NALM6 (cell line): ENCODE measurements around a stretch of chr7.

GRCh38 chr7:155730077-155730771 is 82.0 kb downstream of the SHH start:
- PRO-cap: no peak

DNA sequence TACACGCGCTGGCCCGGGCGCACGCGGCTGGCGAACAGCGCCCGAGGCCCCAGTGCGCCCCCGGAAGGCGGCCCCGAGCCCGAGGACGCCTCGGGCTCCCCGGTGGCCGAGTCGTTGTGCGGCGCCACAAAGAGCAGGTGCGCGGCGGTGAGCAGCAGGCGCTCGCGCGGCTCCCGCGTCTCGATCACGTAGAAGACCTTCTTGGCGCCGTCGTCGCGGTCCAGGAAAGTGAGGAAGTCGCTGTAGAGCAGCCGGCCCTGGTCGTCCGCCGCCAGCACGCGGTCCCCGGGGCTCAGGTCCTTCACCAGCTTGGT is 9.0 kb downstream of the SHH start:
- PRO-cap: no peak

DNA sequence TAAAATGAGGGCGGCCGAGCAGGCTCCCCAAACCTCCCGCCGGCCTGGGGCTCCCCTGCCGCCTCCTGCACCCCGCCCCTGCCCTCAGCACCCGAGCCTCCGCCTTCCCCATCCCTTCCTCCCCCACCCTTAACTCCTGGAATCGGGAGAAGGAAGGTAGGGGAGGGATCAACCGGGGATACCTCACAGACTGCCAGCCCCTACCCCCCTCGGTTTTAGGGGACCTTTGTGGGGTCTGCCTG is 3.0 kb downstream of the SHH start:
- PRO-cap: no peak

GRCh38 chr7:156055062-156055434 is 242.8 kb upstream of the SHH start:
- PRO-cap: no peak

- PRO-cap: no peak
These were observed 292.8 kb upstream of the RNF32 start for GRCh38 chr7:156347754-156348253.

GRCh38 chr7:156606248-156606573 is 34.4 kb upstream of the RNF32 start:
- PRO-cap: no peak

GRCh38 chr7:156639529-156640353 is 833 bp upstream of the RNF32 start:
- PRO-cap: no peak

- PRO-cap: no peak
These were observed 9.9 kb downstream of the MNX1 start for GRCh38 chr7:157000458-157000994.

DNA sequence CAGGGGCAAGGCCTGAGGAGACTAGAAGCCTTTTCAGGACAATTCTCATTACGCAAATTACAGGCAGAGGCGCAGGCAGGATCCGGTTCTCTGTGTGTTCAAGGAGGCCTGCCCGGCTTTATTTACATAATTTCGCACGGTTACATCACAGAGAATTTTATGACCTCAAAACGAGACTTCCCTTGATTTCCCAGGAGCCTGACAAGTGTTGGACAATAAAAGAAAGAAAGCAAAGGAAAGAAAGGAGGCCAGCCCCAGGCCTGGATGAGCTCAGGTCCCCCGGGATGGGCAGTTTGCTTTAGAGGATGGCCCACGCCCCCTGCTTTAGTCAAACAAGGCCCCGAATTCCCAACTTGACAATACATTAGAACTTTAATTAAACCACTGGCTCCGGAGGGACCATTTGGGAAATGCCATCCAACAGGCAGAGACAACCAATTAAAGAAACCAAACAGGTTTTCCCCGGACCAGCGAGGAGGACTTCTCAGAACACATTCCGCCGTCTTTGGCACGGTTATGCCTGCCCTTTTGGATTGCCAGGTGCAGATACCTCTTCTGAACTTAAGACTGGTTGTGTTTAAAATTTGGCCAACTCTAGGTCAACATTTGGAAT is 2.9 kb downstream of the MNX1 start:
- PRO-cap: no peak

- PRO-cap: no peak
These were observed 636 bp downstream of the MNX1 start for GRCh38 chr7:157009712-157010342.

GRCh38 chr7:157151490-157152419 is 13.0 kb downstream of the UBE3C start:
- PRO-cap: no peak

DNA sequence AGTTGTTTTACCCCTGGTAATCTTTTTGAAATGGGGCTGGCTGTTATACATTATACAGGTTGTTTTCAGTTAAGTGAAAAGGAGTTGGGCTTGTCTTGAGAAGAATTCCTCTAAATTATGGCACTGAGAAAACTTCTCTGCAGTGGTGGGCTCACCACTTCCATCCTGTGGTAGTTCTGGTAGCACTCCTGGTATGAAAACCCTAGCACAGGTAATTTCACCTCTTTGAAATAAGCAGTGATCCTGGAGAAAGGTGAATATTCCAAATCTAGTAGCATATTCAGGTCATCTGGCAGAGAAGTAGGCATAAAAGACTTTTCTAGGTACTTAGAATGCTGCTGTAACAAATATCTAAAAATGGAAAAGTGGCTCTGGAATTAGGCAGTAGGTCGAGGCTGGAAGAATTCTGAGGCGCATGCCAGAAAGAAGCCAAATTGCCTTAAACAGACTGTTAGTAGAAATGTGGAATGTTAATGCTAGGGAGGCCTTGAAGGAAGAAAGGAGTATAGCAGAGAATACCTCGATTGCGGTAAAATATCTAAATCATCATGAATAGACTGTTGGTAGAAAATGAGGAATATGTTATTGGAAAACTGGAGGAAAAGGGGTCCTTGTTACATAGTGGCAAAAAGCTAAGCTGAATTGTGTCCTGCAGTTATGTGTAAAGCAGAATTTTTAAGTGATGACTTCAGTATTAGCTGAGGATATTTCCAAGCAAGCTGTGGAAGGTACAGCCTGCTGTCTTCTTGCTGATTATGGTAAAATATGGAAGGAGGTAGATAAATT is 55.6 kb downstream of the UBE3C start:
- PRO-cap: no peak

GRCh38 chr7:157271568-157272611 is 64.9 kb upstream of the DNAJB6 start:
- PRO-cap: no peak

GRCh38 chr7:157354625-157355167 is 17.9 kb downstream of the DNAJB6 start:
- PRO-cap: no peak

GRCh38 chr7:157398300-157398802 is 61.5 kb downstream of the DNAJB6 start:
- PRO-cap: no peak

DNA sequence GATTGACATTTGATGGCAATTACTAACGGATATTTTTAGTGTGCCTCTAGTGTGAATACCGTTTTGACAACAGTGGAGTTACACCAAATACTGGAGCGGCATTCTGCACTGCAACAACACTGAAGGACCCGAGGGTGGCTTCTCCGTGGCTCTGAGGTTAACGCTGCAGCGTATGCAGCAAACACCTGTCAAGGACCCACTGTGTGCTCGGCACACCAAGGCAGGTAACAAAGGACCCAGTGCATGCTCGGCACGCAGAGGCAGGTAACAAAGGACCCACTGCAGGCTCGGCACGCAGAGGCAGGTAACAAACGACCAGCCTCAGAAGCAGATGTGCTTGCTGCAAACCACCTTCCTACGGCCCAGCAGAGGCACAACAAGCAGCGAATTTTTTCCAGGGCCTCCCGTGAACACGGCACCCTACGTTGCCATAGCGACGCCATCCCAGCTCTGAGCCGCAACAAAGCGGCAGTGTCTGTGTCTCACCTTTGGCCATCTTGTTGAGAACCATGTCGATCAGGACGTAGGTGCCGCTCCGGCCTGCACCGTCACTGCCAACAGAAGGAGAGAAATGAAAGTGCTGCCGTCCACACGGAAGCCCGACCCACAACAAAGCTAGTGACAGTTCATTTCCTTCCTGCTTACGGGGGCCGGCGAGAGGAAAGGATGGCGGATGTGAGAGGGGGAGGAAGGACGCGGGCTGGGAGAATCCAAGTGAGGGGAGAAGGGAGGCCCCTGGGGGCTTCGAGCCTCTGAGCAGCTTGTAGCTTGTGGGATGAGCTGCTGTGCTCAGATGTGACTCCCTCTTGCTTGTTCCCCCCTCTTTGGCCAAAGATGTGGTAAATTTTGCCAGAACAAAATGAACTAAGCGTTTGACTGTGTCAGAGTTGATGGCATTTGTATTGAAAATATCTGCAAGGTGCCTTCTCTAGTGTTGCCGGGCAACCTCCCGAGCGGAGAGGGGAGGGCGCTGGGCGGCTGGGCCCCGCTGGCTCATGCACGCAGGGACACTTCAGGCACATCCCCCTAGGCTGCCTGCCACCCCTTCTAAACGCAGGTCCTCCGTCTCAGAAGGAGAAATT is 232.0 kb downstream of the DNAJB6 start:
- PRO-cap: no peak

GRCh38 chr7:157589672-157590302 is 253.0 kb downstream of the DNAJB6 start:
- PRO-cap: no peak

GRCh38 chr7:157642029-157642253 is 305.1 kb downstream of the DNAJB6 start:
- PRO-cap: no peak

DNA sequence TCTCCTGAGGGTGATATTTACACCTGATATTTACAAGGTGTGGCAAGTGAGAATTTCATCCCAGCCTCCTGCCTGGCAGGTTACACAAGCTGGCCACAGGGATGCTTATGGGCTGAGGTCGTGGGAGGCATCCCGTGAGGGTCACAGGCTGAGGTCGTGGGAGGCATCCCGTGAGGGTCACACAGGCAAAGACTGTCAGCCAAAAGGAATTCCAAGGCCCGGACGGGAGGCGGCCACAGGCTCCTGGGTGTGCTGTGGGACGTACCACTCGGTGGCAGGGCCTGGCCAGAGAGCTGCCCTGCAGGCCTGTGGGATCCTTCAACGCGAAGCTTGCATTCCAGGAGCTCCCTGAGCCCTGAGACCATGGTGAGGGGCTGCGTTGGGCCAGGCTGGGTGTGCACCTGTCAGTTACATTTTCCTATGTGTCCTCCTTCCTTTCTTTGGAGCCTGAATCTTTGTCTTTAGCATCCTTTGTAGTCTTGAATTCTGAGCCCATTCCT is 460.6 kb downstream of the DNAJB6 start:
- PRO-cap: no peak

DNA sequence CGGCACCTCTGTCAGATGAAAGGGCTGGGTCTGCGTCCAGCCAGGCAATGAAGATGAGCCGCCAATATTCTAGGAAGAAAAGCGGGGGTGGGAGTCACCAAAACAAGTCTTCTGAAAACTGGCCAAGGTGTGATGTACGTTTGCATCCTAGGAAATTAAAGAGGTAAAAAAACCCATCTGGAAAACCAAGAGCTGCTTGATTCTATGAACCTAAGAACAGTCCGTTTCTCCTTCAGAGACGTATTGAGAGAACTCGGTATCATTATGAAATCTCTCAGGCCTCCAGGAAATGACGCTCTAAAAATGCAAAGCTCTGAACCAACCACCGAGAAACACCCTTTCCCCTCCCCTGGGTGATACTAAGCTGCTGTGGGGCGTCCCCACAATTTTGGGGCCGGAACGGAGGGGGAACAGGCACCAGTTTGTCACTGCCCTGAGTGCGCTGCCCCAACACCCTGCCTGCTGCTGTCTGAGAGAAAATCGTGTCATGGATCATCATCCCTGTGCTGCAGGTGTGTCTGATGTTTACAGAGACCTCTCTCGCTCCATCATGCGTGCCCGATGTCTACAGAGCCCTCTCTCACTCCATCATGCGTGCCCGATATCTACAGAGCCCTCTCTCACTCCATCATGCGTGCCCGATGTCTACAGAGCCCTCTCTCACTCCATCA is 509.4 kb downstream of the DNAJB6 start:
- PRO-cap: no peak